ENCODE results near the genes RELB, NKPD1 and FOSB.

DNA sequence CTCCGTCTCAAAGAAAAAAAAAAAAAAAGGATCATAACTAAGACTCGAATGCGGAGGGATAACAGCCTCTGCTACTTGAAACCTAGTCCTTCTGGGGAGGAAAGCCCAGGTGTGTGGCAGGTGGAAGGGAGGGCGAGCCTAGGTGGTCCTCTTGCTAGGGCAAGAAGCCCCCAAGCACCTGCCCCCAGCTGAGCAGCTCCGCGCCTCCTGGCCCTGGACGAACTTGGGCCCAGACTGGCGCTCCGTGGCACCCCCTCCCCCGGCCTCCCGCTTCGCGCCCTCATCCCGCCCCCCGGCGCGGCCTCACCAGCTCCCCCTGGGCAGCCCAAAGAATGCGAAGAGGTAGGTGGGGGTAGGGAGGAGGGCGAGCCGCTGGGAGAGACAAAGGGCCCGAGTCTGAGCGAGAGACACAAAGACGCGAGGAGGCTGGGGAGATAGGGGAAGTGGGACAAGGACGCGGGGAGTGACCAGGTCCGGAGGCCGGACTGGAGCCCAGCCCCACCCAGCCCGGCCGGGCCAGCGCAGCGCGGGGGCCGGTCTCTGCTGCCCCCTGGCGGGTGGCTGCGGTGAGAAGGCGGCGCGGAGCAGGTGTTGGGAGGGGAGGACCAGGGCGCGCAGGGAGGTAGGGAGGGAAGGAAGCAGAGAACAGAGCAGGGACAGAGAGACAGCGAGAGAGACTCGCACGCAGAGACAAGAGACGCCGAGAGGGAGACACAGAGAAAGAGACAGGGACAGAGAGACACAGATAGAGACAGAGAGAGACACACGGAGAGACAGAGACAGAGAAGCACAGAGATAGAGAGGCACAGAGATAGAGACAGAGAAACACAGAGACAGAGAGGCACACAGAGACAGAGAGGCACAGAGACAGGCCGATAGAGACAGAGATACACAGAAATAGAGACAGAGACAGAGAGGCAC is 1.4 kb upstream of the NECTIN2 start:
- PRO-cap, 2 experiments, result peak in 2 of 2 experiments; most common plus-strand start position 608 of the sequence (in 2); most common minus-strand start position 450 of the sequence (in 2)

GRCh38 chr19:44847460-44848112 is 1.5 kb downstream of the NECTIN2 start:
- PRO-cap, 2 experiments, result peak in 2 of 2 experiments; most common plus-strand start chr19:44847806 (in 2); most common minus-strand start chr19:44847594 (in 2)

GRCh38 chr19:44849456-44849967 is 3.4 kb downstream of the NECTIN2 start:
- PRO-cap, 2 experiments, result no peak in any of the 2 experiments

DNA sequence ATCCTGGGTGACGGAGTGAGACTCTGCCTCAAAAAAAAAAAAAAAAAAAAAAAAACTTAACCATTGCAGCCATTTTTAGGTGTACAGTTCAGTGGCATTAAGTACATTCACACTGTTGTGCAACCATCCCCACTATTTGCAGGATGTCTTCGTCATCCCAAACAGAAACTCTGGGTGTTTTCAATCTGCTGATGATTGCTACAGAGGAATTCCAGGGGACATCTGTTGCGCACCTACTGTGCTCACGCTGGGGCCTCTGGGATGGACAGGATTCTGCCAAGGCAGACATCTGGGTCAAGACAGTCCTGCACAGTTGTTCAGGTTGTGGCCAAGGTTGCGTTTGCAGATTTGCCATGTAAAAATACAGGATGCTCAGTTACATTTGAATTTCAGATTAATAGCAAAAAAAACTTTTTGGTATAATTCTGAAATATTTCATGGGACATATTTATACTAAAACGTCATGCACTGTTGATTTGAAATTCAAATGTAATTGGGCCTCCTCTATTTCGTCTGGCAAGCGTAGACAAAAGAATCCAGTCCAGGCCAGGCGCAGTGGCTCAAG is 2.3 kb upstream of the APOC4 start:
- PRO-cap, 2 experiments, result no peak in any of the 2 experiments

GRCh38 chr19:44951100-44951990 is 3.8 kb upstream of the CLPTM1 start:
- PRO-cap, 2 experiments, result no peak in any of the 2 experiments

- PRO-cap, 2 experiments, result no peak in any of the 2 experiments
Measured at GRCh38 chr19:44955478-44956021, 370 bp downstream of the CLPTM1 start.

- PRO-cap, 2 experiments, result peak in 1 of 2 experiments; most common plus-strand start chr19:44956364 (in 1); most common minus-strand start chr19:44956273 (in 1)
Measured at GRCh38 chr19:44956077-44956682, 1.0 kb downstream of the CLPTM1 start.

- PRO-cap, 2 experiments, result no peak in any of the 2 experiments
Measured at GRCh38 chr19:44987108-44987602, 14.1 kb upstream of the RELB start.

DNA sequence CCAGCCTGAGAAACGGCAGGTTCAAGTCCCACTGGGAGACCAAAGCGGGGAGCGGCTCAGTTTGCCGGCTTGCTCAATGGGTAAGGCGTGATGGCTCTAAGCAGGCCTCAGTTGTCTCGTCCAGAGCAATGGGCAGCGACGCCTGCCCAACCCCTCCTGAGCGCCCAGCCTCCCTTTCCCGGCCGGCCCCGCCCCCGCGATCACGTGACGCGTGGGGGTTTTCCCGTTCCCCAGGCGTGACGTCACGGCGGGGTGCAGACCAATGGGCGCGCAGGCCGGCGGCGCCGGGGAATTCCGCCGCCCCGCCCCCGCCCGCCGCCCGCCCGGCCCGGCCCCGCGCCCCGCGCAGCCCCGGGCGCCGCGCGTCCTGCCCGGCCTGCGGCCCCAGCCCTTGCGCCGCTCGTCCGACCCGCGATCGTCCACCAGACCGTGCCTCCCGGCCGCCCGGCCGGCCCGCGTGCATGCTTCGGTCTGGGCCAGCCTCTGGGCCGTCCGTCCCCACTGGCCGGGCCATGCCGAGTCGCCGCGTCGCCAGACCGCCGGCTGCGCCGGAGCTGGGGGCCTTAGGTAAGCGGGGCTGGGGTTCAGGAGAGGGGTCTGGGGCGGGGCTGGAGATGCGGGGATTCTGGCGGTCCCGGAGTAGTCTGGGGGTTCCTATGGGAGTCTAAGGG is at the start of gene RELB:
Gene RELB, plus strand, starts transcription at position 346 of the 671 bp plus-strand sequence.
- PRO-cap, 2 experiments, result peak in 1 of 2 experiments; most common plus-strand start position 291 of the sequence (in 1); most common minus-strand start position 177 of the sequence (in 1)

- PRO-cap, 2 experiments, result no peak in any of the 2 experiments
Measured at GRCh38 chr19:45039965-45040823, 1.3 kb downstream of the CLASRP start.

- PRO-cap, 2 experiments, result no peak in any of the 2 experiments
Measured at GRCh38 chr19:45070528-45071005, 5.7 kb downstream of the ZNF296 start.

- PRO-cap, 2 experiments, result no peak in any of the 2 experiments
Measured at GRCh38 chr19:45075086-45075482, 1.2 kb downstream of the ZNF296 start.

GRCh38 chr19:45101657-45102376 is 8.8 kb downstream of the PPP1R37 start:
- PRO-cap, 2 experiments, result no peak in any of the 2 experiments

- PRO-cap, 2 experiments, result no peak in any of the 2 experiments
Measured at GRCh38 chr19:45103043-45103436, 10.1 kb downstream of the PPP1R37 start.

GRCh38 chr19:45160698-45161192 is at the start of gene NKPD1:
TSS of gene NKPD1 (minus strand) at chr19:45160982.
- PRO-cap, 2 experiments, result no peak in any of the 2 experiments

- PRO-cap, 2 experiments, result no peak in any of the 2 experiments
Measured at GRCh38 chr19:45273191-45273628, 22.1 kb downstream of the MARK4 start.

DNA sequence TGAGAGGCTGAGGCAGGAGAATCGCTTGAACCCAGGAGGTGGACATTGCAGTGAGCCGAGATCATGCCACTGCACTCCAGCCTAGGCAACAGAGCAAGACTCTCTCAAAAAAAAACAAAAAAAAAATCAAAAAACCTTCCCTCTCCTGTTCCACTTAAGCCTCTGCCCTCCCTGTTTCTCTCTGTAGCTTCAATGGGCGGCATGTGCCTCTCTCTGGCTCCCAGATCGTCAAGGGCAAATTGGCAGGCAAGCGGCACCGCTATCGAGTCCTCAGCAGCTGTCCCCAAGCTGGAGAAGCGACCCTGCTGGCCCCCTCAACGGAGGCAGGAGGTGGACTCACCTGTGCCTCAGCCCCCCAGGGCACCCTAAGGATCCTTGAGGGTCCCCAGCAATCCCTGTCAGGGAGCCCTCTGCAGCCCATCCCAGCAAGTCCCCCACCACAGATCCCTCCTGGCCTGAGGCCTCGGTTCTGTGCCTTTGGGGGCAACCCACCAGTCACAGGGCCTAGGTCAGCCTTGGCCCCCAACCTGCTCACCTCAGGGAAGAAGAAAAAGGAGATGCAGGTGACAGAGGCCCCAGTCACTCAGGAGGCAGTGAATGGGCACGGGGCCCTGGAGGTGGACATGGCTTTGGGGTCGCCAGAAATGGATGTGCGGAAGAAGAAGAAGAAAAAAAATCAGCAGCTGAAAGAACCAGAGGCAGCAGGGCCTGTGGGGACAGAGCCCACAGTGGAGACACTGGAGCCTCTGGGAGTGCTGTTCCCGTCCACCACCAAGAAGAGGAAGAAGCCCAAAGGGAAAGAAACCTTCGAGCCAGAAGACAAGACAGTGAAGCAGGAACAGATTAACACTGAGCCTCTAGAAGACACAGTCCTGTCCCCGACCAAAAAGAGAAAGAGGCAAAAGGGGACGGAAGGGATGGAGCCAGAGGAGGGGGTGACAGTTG is 1.8 kb downstream of the POLR1G start:
- PRO-cap, 2 experiments, result no peak in any of the 2 experiments

DNA sequence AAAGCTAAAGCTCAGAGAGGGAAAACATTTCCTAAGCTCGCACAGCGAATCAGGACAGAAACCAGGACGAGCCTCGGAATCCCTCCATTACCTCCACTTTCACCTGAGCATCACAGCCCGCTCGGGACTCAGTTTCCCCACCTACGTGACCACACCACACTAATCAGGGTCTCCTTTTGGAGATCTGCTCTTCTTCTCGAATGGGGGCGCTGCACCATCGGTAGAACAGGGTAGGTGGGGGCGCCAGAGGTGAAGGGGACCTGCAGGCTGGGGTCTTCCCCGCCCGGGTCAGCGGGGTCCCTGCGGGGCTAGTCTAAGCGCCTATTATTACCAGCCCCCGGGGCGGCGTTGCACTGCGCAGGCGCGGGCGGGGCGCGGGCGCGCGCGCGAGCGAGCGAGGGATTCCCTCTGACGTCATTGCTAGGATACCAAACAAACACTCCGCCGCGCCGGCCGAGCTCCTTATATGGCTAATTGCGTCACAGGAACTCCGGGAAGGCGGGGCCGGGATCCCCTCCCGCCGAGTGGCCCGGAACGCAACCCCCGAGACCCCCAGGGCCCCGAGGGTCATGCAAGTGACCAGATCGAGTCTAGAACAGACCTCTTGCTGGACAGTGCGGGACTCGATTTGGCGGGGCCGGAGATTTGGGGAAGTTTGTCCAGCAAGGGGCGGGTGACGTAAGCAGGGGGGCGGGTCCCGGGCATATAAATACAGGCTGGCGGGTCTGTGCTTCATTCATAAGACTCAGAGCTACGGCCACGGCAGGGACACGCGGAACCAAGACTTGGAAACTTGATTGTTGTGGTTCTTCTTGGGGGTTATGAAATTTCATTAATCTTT is at the start of gene FOSB:
Gene FOSB, plus strand, starts transcription at position 735 of the 841 bp plus-strand sequence.
- PRO-cap, 2 experiments, result peak in 2 of 2 experiments; most common plus-strand start position 735 of the sequence (in 2)

GRCh38 chr19:45475057-45475474 is 7.3 kb downstream of the FOSB start:
- PRO-cap, 2 experiments, result no peak in any of the 2 experiments

DNA sequence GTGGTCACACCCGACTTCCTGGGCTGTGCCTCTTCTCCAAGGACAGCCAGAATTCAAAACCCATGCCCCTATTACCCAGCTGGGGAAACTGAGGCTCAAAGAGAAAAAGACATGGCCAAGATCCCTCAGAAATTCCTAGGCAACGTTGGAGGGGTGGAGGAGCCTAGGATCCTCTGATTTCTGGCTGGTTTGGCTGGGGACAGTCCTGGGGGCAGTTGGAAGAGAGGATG is 2.3 kb downstream of the VASP start:
- PRO-cap, 2 experiments, result no peak in any of the 2 experiments